HCT116 (cell line): ENCODE data around the genes LCN1 and CARD9.

DNA sequence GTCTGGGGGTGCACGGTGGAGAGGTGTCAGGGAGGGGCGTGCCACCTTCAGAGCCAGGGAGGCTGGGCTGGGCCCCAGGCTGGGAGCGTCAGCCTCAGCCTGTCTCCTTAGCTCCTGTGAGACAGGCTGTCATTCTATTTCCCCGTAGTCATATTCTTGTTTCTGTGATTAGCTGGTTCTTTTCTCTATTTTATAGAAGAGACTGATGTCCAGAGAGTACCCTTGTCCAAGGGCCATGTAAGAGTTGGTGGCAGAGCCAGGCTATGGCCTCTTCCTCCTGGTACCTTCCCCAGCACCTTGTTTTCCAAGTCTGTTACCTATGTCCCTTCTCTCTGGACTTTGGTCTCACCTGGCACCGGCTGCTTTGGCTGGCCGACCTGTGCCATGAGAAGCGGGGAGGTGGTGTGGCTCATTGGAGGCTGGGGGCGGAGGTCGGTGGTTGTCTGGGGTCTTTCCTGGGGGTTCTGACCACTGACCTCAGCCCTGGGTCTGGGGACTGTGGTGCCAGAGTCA is 4.5 kb upstream of the RXRA start:
- RRBS, result no CpG with 5 or more reads among the region's 9 CpGs

DNA sequence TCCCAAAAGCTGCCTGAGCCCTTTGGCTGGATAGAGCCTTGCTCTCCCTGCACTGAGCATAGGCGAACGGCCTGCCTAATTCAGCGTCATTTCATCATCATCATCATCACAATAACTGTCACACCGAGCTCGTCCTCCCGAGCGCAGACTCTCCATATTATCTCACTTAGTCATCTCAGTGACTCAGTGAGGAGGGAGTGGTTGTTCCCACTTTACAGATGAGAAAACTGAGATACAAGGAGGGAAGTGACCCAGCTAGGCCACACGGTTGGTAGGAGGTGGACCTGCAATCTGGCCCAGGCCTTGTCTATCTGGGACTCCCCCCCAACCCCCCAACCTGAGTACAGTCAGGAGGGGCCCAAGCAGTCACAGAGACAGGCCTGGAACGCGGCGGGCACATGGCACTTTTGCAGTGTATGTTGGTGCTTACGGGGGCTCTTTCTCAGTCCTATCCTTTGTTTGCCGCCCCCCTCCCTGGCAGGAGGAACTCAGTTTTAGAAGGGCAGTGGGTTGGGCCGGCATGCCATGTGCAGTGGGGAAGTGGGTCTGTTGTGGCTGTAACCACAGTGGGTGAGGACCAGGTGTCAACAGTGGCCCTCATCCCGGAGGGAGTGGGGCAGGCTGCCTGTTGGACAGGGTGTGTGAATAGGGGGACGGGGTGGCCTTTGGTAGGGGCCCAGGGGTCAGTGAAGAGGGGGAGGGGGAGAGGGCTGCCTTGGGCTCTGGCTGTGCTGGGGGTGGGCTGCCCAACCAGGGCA is 1.8 kb upstream of the RXRA start:
- RRBS, result 47% methylated on average over 2 of the region's 16 CpGs

- RRBS, result no CpG with 5 or more reads among the region's 15 CpGs
Measured at GRCh38 chr9:134353471-134353965, 27.3 kb downstream of the RXRA start.

- RRBS, result no CpG with 5 or more reads among the region's 25 CpGs
Measured at GRCh38 chr9:134353966-134354862, 28.0 kb downstream of the RXRA start.

DNA sequence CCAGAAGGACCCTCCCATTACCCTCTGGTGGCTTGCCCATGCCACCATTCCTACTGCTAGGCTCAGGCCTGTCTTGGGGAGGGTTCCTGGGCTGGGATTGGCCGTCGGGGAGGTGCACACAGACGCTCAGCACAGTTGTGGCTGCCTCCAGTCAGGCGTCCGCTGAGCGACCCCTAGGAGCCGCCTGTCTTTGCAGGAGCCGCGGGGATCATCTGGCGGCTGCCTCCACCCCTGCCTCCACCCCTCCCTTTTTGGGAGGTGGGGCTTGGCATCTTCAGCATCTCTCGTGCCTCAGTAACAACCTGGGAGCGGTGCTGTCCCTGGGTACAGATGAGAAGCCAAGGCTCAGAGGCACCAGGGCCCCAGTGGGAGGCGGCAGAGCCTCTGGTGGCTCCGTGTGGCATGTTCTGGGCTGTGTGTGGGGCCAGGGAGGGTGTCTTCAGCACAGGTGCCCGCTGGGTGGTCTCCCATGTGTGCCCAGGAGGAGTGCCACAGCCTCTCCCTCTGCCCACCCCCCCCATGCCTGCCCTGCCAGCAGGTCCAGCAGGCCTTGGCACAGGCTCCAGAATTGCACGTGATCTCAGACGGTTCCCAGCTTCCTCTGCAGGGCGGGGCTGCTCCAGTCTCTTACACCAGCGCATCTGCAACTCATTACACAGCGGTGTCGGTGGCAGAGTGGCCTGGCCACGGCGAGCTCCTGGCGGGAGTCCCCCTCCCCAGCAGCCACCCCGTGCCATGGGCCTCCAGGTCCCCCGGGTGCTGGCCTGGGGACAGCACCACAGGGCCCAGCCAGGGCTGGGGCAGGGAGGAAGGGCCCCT is 39.8 kb downstream of the RXRA start:
- RRBS, result no CpG with 5 or more reads among the region's 26 CpGs

DNA sequence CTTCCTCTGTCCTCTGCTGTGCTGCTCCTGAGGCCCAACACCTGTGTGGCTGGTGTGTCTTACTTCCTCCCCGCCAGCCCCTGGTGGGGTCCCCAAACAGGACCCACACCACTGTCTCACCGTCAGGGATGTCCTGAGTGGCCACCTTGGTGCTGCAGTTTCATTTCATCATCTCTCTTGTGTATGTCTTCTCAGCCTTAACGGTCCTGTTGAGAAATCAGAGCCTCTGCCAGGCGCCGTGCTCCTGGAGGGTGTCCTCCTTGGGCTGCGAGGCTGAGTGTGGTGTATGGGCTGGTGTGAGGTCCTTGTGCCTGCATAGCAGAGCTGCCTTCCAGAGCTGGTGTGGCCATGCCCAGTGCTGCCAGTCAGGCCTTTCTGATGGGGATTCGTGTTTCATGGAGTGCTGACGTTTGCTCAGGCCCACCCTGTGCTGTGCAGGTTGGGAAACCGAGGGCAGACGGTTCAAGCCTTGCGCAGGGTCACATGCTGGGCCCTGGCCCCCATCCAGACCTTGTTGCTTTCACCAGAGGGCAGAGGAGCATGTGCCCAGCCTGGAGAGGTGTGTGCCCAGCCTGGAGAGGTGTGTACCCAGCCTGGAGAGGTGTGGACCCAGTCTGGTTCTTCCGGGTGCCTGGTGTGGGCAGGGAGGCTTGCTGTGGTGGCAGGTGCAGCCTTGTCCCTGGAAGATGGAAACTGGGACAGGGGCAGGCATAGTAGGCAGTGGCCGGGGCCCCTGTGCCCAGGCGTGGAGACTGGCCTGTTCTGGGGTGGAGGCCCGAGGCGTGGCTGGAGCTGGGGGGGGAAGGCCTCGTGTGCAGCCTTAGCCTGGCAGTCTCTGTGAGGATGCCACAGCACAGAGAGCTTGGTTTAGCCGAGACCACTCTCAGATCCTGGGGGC is 83.9 kb downstream of the RXRA start:
- RRBS, result no CpG with 5 or more reads among the region's 18 CpGs

DNA sequence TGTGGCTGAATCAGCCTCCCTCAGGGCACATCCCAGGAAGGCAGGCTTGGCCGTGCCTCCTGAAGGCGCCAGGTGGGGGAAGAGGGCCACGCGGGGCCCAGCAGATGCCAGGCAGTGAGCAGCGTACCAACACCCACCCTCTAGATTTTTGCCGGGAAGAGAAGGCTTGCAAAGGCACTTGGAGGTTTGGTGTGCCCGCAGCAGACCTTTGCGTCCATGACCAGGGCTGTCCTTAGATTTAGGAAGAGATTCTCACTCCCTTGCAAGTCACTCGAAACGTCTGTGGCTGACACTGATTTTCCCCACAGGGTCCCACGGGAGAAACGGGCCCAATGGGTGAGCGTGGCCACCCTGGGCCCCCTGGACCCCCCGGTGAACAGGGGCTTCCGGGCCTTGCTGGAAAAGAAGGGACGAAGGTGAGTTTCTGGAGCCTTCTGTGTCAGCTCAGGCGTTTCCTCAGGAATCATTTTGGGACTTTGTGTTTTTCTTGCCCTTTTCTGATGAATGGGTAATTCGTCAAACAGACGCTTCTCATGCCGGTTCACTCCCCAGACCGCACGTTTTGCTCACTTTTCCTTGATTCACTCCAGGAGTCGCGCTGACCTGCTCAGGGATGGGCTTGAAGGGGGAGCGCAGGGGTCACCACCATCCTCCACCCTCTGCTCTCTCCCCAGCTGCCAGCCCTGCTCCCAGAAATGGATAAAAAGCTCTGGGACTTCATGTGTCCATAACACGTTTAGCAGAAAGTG is 77.9 kb upstream of the FCN2 start:
- RRBS, result no CpG with 5 or more reads among the region's 26 CpGs

DNA sequence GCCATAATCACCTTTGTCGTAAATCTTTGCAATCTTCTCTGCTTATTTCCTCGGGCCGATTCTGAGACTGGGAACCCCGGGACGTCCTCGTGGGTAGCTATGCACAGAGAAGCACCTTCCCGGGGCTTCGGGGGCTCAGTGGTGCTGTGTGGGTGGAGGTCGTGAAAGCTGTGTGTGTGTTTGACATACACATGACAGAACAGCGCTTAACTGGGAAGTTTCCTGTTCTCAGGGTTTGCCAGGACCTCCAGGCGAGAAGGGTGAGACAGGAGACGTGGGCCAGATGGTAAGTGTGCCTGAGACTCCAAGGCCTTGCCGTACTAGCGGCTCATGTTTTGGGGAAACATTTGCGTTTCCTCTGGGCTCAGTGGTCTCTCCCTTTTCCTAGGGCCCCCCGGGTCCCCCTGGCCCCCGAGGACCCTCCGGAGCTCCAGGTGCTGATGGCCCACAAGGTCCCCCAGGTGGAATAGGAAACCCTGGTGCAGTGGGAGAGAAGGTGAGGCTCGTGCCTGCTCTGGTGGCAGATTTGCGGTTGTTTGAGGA is 68.3 kb upstream of the FCN2 start:
- RRBS, result 78% methylated on average over 4 of the region's 20 CpGs

DNA sequence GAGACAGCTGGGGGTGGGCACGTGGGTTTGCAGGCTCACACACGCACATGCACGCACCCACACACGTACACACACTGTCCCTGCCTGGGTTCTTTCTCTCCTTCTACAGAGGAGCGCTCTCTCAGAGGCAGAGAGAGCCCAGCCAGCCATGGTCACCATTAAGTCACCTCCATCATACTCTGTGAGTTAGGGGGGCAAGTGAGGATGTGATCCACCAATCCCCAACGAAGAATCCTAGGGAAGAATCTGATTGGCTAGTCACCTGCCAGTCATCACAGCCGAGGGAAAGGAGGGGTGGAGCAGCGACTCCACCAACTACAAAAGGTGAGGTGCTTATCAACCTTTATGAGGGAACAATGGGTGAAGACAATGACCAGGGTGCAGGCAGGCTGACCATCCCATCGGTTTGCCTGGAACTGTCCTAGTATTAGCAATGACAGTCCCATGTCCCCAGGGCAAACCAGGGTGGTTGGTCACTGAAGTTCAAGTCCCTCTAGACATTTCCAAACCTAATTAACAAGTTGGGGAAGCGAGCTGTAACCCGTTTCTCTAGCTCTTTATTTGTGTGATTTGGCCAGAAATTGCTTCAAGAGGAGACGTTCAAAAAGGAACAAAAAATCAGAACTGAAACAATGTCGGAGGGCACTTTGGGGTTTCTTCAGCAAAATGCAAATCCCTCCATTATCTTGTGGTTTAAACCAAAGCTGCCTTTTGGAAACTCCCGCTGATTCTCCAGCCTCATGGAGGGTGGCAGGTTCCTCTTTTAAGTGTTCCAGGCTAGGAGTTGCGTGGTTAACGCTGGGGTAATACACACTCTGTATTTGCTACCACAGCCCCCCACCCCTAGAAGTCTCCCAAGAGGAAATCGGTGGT is 18.8 kb upstream of the FCN1 start:
- RRBS, result no CpG with 5 or more reads among the region's 17 CpGs

DNA sequence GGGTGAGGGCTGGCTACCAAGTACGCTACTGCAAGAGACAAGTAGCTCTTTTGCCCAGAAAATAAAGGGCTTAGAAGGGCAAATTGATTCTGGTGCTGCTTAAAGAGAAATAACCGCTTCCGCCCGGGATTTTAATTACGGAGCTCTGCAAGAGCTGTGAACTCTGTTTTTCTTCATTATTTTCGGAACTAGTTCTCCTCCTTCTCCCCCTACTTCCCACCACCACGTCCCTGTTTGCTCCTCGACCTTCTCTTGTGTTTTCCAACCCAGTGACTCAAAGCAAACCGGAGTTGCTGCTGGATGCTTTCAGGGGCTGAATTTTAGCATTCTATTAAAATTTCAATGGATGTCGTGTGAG is 139.7 kb upstream of the PPP1R26 start:
- RRBS, result no CpG with 5 or more reads among the region's 10 CpGs

GRCh38 chr9:135521233-135521554 is at the start of gene LCN1:
Gene LCN1 (plus strand): TSS chr9:135521440.
- RRBS, result 97% methylated on average over 2 of the region's 7 CpGs

DNA sequence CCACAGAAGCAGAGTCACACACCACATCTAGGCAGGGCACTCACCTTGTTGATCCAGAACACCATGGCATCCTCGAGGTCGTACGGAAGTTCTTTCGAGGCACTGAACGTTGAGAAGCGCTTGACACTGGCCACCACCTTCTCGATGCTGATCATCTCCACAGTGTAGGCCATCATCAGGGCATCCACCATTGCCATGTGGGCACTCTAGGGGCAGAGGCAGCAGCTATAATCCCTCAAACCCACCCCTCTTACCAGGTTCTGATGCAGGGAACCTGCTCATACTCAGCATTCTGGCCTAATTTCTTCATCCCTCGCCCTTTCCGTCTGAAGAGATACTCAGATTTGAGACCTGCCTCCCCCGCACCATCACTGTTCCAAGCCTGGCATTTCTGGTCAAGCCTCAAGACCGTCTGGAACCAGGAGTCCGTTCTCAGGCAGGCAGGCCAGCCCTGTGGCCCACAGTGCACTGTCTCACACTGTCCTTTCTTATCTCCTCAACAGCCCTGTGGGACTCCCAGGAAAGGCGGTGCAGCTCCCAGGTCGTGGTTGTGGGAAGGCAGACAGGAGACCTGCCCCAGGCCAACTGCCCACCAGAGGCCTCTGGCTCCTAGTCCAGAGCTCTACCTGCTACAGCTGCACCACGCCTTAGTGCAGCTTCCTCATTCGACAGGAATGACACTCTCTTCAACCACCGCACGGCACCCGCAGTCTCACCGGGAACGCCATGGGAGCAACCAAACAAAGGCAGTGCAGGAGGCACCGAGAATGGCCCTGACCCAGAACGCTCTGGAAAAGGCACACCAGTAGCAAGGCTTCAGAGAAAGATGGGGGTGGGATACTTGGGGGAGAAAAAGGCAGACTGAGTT is 25.5 kb downstream of the CAMSAP1 start:
- RRBS, result no CpG with 5 or more reads among the region's 23 CpGs

DNA sequence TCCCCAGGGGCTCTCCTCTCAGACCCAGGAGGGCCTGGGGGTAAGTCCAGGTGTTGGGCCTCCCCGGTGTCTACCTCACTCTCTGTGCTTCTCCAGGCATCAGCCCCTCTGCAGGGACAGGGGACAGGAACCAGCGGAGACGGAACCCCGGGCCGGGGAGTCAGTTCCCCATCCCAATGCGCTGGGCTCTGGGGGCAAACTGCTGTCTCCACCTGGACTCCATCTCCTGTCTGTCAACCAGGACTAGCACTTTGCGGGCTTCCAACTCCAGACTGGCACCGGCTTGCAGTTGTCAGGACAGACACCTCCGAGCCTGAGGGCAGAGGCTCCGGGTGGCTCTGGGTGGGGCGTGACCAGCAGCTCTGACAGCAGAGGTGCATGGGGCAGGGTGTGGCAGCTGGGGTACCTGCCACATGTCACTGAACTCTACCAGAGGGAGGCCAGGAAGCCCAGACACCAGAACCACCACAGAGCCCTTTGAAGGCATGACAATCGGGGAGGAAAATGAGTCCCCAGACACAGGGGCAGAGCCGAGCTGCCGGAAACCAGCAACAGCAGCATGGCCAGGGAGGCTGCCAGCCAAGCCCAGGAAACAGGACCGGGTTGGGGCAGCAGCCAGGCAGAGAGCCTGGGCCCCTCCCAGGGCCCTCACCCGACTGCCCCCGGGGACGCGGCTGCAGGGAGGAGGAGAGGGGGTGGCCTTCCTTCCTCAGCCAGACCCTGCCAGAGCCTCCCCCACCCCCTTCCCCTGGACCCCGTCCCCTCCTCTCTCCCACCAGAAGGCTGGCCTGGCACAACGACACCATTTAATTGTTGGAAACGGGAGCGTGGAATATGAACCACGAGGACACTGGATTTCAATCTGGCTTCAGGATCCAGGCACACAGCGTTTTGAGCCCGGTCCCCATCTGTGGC is 17.9 kb upstream of the UBAC1 start:
- RRBS, result 42% methylated on average over 11 of the region's 26 CpGs

DNA sequence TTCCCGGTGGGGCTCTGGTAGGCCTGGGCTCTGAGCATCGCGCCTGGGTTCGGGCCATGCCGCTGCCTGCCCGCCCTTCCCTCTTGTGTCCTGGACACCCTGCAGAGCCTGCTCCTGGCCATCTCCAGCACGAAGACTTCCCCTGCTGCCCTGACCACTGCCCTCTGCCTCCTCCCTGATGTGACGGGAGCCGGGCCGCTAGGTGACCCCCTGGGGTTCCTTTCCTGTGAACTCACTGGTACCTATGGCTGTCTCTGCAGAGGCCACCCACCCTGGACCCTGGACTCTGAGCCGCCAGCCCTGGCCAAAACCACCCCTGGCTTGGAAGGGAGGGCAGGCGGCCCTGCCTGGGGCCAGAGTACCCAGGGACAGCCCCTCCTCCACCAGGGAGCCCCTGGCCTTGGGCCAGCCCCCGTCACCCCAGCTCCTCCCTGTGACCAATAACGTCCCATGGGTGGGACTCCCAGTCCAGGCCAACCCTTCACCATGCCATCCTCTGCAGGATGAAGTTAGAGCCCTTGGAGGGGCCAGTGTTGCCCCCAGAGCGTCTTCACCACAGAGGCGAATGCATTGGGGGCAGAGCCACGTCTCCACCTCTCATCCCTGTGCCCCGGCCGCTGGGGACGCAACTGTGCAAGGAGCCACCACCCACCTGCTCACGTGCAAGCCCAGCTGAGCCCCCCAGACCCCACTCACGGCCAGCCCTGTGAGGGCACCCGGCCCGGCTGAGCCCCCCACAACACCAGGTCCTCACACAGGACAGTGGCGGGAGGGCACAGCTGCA is 33.1 kb upstream of the UBAC1 start:
- RRBS, result no CpG with 5 or more reads among the region's 25 CpGs

GRCh38 chr9:136008414-136009029 is 47.3 kb upstream of the UBAC1 start:
- RRBS, result 6% methylated on average over 2 of the region's 27 CpGs

- RRBS, result 98% methylated on average over 7 of the region's 25 CpGs
Measured at GRCh38 chr9:136009781-136010718, 48.9 kb upstream of the UBAC1 start.

DNA sequence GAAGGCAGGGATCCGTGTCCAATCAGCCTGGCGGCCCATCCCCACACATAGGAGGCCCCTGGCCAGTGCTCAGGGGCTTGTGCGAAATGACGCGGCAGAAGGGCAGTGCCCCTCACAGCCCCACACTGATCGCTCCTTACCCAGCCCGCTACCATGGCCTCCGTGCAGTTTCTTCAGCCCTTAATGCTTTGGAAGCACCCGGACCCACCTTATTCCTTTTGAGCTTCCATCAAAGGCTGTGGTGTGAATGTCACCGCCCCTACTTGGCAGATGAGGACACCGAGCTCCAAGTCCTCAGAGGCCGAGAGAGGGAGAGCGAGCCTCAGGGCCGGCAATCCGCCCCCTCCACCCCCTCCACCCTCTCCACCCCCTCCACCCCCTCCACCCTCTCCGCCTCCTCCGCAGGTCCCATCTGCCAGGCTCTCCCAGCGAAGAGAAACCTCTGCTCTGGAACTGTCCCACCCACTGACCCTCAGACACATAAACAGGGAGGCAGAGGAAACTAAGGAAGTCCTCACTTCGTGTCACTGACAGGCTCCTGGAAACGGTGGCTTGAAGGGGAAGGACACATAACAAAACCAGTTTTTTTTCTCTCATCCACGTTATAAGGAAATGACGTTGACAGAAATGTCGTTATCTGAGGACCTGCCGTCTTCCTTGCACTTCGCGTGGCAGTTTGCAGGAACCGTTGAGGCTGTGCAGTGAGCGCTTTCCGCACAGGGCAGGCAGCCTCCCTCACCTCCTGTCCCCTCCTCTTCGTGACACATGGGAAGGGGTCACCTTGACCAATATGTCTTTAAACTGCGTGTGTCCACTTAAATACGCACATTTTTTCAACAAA is 13.9 kb downstream of the QSOX2 start:
- RRBS, result no CpG with 5 or more reads among the region's 32 CpGs

DNA sequence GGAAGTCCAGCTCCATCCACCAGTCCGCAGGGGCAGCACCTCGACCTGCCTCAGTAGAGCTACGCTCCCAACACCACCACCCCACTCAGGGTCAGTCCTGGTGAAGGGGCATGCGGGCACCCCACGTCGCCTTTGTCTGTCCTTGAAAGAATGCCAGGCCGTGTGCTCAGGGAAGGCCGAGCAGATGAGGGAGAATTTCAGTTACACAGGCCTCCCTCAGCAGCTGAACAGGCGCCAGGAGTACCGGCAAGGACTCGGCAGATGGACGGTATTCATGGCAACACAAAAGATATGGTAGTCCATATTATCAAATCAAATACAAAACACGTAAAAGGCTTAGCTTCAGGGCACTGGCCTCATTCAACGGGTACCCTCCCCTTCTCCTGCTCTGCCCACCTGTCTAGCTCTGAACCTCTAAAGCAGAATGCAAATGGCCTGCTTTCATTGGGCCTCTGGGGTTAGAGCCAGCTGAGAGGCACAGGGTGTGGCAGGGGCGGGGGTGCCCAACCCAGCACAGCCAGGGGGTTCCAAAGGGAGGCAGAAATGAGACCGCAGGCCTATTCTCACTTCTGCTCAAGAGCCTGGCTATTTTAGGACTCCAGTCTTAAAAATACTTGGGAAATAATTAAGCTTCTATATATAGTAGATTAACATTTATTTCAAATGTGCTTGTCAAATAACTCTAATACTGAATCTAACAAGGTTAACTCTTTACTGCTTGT is 5.8 kb downstream of the QSOX2 start:
- RRBS, result no CpG with 5 or more reads among the region's 16 CpGs

DNA sequence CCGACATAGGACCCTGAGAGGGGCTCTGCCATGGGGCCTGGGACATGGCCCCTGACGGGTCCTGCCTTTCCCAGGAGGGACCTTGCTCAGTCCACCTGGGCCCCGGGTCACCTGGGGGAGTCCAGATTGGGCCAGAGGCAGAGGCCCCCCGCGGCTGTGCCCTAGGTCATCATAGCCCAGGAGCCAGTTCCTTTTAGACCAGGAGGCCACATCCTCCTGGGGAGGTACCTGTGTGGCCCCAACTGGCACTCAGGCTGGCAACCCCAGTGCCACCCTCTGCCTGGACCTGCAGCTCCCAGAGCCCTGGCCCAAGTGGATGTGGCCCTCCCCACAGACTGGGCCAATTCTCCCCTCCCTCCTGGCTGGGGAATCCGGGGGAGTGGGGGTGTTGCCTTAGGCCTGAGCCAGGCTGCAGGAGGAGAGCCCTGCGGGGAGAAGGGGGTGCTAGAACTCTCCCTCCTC is 9.9 kb downstream of the DNLZ start:
- RRBS, result no CpG with 5 or more reads among the region's 7 CpGs

GRCh38 chr9:136373537-136374016 is at the start of gene CARD9:
Gene CARD9 (minus strand): TSS chr9:136373669.
- RRBS, result no CpG with 5 or more reads among the region's 15 CpGs